ENCODE measurements around the genes ETV6 and BORCS5.

DNA sequence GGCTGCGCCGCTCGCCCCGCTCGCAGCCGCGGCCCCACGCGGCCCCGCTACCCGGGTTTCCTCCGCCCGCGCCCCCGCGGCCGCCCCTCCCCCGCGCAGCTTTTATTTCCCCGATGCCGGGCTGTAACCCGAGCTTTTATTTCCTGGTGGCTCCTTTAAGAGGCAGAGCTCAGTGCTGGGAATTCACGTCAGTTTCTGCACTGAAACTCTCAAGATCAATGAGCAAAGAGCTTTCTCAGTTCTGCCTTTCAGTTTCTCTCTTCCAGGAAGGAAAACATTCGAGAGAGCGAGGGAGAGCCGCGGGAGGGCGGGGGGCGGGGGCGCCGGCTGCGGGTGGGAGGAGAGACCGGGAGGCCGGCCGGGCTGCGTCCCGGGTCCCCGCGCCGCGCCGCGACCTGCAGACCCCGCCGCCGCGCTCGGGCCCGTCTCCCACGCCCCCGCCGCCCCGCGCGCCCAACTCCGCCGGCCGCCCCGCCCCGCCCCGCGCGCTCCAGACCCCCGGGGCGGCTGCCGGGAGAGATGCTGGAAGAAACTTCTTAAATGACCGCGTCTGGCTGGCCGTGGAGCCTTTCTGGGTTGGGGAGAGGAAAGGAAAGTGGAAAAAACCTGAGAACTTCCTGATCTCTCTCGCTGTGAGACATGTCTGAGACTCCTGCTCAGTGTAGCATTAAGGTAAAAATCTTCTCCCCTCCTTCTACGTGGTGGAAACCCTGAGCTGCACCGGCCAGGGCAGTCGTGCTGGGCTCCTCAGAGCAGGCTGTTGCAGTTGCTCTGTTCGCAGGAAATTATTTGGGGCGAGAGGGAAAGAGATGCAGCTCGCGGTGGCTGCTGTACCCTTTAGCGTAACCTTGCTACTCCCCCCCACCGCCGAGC, at the start of gene ETV6:
Gene ETV6 (plus strand): TSS at position 186 of the 873 bp plus-strand sequence.
- PRO-cap, result bidirectional peak, plus-strand start at position 277 of the sequence, minus-strand start at position 76 of the sequence; unidirectional peak, minus-strand start at position 839 of the sequence
- RAMPAGE, long total RNA, 2 experiments, result start-site peak on the plus strand in 1 of 2 experiments, centred at positions 504 to 637 of the sequence, 6 to 22 reads per replicate

- PRO-cap, result no peak
- RAMPAGE, long total RNA, 2 experiments, result no peak in any of the 2 experiments
These were observed 94.3 kb downstream of the ETV6 start for GRCh38 chr12:11743604-11744270.

GRCh38 chr12:11758403-11759646, 109.4 kb downstream of the ETV6 start:
- PRO-cap, result no peak
- RAMPAGE, long total RNA, 2 experiments, result no peak in any of the 2 experiments

DNA sequence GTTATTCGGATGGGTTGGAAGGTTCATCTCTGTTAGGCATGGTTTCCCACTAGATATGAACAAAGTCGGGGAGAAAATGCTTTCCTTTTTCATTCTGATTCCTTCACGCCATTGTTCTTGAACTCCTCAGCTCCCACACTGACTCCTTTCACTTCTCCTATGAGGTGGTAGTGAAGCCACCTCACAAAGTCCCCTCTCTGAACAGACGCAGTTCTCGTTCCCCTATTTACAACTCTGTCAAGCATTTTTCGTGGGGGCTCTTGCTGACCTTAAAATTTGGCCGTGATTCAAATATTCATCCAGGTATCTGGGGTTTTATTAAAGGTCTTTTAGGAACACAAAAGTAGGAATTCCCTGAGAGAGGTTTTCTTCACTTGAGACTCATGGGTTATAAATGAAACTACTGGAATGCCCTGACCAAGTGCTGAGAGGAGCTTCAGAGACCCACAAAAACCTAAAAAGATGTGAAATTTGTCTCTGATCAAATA, 113.6 kb downstream of the ETV6 start:
- PRO-cap, result no peak
- RAMPAGE, long total RNA, 2 experiments, result no peak in any of the 2 experiments

DNA sequence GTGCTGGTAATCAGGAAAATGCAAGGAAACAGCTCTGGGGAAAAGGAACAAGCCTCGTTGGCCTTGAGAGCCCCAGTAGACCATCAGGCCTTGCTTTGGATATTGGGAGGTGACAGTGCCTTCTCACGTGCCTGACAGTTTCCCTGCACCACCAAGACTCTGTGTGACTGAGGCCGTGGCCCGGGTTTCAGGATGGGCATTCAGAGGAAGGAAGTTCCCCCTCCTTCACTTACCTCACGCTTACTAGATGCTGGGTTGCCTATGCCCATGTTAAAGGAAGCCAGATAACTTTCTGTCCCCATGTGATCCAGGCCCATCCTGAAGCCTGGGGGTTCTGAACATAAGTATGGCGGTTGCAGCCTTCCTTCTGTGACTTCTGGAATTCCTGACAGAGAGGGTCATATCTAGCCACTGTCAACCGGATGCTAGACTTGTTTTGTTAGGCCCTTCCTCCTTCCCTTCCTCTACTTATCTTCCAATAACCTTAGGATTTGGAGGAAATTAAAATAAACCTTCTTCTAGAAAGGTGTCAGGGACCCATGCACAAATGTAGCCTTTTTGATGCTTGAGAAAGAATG, 120.8 kb downstream of the ETV6 start:
- PRO-cap, result no peak
- RAMPAGE, long total RNA, 2 experiments, result no peak in any of the 2 experiments

DNA sequence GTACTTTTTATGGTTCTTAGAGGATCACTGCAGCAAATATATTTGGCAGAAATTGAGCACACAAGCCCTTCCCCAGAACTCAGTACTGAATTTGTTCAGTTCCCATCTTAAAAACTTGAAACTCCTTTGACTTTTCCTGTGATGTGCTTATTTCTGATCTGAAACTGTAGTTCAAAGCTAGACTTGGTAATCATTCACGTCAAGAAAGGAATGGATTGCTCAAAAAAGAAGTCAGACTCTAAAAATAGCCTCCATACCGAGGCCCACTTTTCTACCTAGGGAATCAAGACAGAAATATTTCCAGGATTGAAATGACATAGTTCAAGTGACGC, 129.7 kb downstream of the ETV6 start:
- PRO-cap, result no peak
- RAMPAGE, long total RNA, 2 experiments, result no peak in any of the 2 experiments

DNA sequence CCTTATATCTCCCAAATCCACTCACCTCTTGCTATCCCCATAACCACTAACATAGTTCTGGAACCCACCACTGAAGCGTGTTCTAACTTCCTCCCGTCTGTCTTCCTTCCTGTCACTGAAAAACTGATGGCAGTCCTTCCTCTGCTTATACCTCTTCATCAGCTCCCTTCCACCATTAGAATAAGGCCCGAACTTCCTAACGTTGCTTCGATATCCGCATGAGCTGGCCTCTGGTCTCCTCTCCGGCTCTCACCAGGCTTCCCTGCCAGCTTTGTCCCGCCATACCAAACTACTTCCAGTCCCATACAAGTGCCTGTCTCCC, 63.0 kb upstream of the BCL2L14 start:
- PRO-cap, result no peak
- RAMPAGE, long total RNA, 2 experiments, result no peak in any of the 2 experiments

GRCh38 chr12:12240987-12241509, 25.8 kb downstream of the LRP6 start:
- PRO-cap, result no peak
- RAMPAGE, long total RNA, 2 experiments, result no peak in any of the 2 experiments

GRCh38 chr12:12264268-12264676, 2.6 kb downstream of the LRP6 start:
- PRO-cap, result no peak
- RAMPAGE, long total RNA, 2 experiments, result no peak in any of the 2 experiments

DNA sequence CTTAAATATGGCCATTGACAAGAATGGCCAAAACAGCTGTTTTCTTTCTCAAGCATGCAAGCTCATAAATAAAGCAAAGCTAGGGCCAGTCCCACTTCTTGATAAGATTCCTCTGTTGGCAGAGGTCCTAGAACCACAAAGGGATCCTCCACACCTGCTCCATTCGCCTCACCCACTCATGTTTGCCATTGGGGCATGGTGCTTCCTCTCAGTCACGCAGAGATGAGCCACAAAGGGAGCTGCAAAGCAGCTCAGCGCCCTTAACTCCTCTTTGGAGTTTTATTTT, 16.7 kb downstream of the MANSC1 start:
- PRO-cap, result unidirectional peak, plus-strand start at position 211 of the sequence
- RAMPAGE, long total RNA, 2 experiments, result no peak in any of the 2 experiments

DNA sequence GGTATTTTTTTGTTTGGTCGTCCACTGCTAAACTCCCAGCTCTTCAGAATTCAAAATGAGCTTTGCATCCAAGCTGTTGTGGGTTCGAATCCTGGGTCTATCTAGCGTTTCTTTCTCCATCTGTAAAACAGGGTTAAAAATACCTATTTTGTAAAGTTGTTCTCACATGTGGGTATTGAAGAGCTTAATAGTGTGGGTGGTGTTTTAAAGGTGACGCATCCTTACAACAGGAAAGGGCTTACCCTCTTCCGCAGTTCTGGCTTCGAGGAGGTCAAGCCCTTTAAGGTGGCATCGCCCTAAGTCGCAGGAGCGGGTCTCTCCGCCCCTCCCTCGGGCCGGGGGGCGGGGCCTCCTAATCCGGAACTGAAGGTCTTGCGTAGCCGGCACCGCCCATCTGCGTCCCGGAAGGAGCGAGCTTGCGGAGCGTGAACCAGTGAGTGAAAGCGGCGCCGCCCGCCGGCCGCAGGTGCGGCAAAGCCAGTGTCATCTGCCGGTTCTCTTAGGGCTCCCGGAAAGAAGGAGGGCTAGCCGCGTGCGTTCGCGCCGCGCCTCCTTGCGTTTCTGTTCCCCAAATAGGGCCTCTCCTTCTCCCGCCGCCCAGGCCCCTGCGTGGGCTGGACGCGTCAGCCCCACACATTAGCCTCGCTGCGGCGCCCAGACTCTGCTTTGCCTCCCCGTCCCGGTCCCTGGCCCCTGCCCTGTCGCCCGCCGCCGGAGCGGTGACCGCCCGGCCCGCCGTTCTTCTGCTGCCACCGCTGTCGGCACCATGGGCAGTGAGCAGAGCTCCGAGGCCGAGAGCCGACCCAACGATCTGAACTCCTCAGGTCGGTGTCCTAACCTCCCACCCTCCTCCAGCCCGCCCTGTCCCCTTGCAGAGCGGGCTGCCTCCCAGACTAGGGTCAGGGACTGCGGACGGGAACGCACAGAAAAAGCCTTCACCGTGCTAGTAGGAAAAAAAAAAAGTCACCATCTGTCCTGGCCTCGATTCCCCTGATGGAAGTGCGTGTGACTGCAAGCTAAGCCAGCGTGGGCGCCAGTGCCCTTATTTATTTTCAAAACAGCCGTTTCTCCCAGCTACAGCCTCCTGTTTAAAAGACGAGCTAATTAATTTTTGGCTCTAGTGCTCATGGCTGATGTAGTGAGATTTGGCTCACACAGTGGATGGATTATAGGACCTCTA, at the start of gene BORCS5:
Gene BORCS5 (plus strand): TSS at position 393 of the 1,180 bp plus-strand sequence.
- PRO-cap, result bidirectional peak, plus-strand start at position 433 of the sequence, minus-strand start at position 258 of the sequence; bidirectional peak, plus-strand start at position 891 of the sequence, minus-strand start at position 813 of the sequence; bidirectional peak, plus-strand start at position 984 of the sequence, minus-strand start at position 992 of the sequence
- RAMPAGE, long total RNA, 2 experiments, result start-site peak on the plus strand in 2 of 2 experiments, centred at positions 435 to 701 of the sequence, 18 to 39 reads per replicate; start-site peak on the minus strand in 2 of 2 experiments, centred at positions 305 to 326 of the sequence, 16 to 25 reads per replicate

DNA sequence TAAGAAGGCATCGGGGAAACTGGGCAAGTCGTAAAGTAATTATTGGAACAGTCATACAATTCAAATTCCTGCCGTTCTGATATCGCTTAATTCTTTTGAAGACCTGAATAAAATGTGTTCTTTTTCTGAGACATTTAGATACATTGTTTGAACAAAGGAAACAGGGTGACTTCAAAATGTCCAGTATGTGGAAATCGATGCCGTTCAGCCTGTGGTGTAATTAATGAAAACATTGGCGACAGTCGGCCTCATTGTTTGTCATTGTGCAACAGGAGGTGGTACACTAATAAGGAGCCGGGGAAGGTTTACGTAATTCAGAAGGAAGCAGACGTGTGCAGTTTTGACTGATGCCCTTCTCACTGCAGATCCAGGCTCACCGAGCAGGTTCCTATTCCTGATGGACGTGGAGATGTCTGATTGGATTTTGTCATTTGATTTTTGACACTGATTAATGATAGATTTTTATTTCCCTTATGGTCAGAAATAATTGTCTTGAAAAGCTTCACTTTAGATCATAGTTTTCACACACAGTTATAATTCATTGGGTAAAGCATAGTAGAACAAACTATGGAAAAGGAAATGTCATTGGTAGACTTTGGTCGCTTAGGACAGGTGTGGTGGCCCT, 92.8 kb downstream of the BORCS5 start:
- PRO-cap, result bidirectional peak, plus-strand start at position 337 of the sequence, minus-strand start at position 260 of the sequence
- RAMPAGE, long total RNA, 2 experiments, result no peak in any of the 2 experiments

DNA sequence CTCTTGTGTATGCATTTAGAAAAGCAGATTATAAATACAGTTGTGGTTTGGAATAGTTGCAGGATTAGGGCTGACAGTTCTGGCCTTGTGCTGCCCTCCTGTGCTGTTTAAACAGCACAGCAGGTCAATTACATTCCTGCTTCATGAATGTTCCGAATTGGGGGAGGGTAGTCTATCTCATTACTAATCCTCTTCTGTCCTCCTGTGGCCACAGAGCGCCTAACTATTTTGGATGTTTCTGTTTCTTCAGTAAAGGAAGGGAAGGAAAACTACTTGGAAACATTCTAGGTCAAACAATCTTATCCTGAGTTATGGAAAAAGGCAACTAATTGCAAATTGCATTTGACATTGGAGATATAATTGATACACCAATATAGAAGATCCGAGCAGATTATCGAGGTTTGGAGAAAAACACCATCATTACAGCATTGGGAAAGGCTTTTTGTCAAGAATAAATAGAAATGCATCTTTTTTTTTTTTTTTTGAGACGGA, 8.7 kb upstream of the GPR19 start:
- PRO-cap, result no peak
- RAMPAGE, long total RNA, 2 experiments, result no peak in any of the 2 experiments

GRCh38 chr12:12720963-12721638, 3.9 kb downstream of the CDKN1B start:
- PRO-cap, result no peak
- RAMPAGE, long total RNA, 2 experiments, result no peak in any of the 2 experiments

- PRO-cap, result bidirectional peak, plus-strand start at chr12:12724174, minus-strand start at chr12:12724179; unidirectional peak, minus-strand start at chr12:12724287
- RAMPAGE, long total RNA, 2 experiments, result no peak in any of the 2 experiments
These were observed 6.5 kb downstream of the CDKN1B start for GRCh38 chr12:12723329-12724358.

DNA sequence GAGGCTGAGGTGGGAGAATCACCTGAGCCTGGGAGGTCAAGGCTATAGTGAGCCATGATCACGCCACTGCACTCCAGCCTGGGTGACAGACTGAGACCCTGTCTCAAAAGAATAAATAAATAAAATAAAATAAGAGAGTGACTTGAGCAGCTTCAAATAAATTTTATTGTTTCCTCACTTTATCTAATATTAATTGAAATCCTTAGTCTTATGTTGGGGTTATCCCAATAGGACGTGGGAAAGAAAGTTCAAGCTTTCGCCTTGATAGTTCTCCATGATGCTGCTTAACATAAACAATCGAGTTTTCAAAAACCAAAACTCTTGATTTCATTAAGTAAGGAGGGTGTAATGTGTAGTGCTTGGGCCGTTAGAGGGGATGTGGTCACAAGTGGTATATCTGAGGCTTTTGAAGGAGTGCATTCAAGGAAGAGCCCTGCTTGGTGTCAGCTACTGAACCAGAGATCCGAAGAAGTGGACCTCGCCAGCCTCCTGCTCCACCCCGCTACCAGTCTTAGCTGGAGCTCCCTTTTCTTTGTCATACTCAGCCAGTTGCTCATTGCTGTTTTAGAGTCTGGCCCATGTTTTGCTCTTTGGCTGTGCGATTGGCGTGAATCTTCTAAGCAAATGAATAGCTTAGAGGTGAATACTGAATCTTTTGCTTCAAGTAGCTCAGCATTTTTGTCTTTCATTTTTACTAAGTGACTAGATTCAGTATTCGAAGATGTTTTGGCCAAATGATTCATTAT, 19.4 kb downstream of the CDKN1B start:
- PRO-cap, result no peak
- RAMPAGE, long total RNA, 2 experiments, result no peak in any of the 2 experiments

DNA sequence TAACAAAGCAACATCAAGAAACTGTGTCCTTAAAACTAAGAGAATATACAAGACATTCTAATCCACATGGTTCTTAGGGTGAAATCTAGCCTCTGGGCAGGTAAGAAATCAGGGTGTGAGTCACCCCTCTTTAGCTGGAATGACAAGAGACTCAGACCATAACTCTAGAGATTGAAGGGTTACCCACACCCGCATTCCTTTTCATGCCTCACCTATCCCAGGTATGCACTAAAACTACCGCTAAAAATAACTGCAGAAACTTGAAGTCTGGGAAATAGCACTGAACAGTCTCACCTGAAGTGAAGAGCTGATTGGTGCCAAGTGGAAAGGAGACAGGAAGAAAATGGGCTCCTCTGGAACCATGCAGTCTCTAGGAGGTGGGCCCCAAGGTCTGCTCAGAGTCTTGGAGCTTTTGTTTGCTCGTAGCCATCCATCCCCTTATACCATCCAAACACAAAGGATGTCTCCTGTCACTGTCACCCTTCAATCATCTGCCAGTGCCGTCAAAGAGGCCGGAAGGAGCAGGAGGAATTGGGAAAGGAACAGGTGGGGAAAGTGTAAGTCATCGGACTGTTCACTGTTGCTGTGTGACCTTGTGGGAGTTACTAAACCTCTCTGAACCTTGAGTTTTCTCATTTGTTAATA, 22.3 kb downstream of the DDX47 start:
- PRO-cap, result no peak
- RAMPAGE, long total RNA, 2 experiments, result no peak in any of the 2 experiments

- PRO-cap, result no peak
- RAMPAGE, long total RNA, 2 experiments, result no peak in any of the 2 experiments
These were observed 24.6 kb downstream of the DDX47 start for GRCh38 chr12:12837551-12838240.

- PRO-cap, result no peak
- RAMPAGE, long total RNA, 2 experiments, result no peak in any of the 2 experiments
These were observed 10.0 kb downstream of the GPRC5A start for GRCh38 chr12:12901014-12902162.

DNA sequence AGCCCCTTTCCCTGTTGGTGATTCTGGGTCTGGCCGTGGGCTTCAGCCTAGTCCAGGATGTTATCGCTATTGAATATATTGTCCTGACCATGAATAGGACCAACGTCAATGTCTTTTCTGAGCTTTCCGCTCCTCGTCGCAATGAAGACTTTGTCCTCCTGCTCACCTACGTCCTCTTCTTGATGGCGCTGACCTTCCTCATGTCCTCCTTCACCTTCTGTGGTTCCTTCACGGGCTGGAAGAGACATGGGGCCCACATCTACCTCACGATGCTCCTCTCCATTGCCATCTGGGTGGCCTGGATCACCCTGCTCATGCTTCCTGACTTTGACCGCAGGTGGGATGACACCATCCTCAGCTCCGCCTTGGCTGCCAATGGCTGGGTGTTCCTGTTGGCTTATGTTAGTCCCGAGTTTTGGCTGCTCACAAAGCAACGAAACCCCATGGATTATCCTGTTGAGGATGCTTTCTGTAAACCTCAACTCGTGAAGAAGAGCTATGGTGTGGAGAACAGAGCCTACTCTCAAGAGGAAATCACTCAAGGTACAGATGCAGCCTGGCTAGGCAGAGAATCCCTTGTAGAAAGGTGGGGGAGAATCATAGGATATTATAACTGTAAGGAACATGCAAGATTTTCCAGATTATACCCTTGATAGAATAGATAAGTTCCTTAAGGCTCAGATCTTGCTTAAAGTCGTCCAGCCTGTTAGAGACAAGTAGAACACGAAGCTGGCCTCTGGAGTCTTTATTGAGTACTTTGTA, 17.4 kb downstream of the GPRC5A start:
- PRO-cap, result no peak
- RAMPAGE, long total RNA, 2 experiments, result no peak in any of the 2 experiments